Measurements from ENCODE around the gene MBNL1.

DNA sequence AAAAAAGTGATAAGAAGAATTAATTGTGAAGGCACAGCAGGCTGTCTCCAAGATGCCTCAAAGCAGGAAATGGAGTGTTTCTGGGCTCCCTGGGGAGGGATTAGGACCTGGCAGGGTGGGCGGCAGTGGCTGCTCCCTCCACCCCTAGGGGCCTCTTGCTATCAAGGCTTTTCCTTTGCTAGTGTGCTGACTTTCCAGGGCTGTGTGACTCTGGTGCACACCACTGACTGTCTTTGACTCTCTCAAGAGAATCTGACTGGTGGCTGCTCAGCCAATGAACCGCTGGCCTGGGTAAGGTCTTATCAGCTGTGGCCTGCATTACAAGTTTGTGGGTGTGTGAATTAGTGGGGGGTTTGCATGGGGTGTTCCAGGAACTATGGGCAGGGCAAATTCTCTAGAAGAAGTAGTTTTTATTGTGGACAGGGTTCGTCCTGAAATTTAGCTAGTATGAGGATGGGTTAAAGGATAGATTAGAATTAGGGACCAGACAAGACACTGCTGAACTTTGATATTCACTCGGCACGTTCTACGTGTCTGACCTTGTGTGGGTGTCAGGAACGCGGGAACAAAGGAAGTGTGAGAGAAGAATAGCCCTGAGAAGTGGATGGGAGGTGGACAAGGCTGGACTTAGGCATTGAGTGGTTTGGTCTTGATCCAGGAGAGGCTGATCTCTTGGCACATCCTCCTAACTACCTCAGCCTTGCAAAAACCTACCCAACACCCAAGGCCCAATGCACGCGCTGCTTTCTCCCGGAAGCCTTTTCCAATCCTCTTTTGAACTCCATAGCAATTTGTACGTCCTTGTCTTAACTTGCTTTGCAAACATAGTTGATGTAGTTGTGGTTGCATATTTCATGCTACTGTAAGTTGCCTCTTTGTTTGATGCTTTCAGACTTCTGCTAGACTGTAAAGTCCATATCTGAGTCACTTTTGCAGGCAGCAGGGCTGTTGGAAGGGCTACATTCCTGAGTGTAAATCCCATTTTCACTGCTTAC is 29.3 kb downstream of the SIAH2 start:
- PRO-cap: no peak
- RAMPAGE, long total RNA, 2 experiments: no peak in any of the 2 experiments

DNA sequence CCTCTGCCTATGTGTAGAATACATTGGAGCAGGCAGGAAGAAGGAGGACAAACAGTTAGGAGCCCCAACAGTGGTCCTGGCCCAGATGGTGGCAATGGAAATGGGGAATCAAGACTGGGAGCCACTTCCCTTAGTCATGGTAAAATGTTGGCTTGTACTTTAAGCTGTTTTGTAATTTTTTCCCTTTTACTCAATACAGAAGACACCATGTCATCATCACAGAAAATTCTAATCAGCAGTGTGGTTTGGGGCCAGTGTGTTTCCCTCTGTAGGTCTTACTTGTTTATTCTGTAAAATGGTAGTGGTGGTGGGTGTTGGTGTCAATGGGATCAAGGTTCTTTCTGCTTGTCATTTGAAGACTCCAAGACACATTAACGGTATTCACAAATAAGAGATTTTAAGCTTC is 25.1 kb downstream of the SIAH2 start:
- PRO-cap: no peak
- RAMPAGE, long total RNA, 2 experiments: no peak in any of the 2 experiments

DNA sequence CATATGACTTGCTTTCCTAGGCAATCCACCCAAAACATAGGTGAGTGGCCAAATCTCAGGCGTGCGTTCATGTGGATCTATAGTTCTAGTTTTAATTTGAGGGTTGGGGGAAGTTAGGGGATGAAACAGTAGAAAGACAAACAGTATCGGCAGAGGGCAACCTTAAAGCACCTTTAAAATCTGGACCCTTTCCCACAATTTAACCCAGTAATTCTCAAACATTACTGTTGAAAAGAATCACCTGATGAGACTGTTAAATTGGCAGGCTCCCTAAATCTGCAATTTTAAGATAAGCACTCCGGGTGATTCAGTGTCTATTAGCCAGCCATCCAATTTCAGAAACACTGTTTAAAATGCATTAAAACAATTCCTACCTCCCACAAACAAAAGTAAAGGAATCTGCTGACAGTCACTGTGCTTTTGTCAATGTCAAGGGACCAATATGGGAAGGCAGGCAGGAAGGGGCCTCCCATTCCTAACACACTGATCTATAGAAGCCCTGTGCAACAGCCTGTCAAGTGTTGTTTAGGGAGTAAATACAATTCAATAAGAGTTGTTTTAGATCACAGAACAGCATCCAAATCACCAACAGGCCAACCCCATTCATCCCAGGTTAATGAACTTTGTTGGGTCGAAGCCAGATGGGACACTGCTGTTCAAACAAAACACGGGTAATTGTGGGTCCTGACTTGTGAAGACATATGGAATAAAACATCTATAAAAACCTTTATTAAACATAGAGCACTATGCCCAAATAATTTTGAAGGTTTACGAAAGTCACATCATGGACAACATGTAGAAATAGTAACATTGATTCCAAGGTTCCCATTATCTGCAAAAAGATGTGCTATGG is 21.4 kb downstream of the SIAH2 start:
- PRO-cap: no peak
- RAMPAGE, long total RNA, 2 experiments: no peak in any of the 2 experiments

DNA sequence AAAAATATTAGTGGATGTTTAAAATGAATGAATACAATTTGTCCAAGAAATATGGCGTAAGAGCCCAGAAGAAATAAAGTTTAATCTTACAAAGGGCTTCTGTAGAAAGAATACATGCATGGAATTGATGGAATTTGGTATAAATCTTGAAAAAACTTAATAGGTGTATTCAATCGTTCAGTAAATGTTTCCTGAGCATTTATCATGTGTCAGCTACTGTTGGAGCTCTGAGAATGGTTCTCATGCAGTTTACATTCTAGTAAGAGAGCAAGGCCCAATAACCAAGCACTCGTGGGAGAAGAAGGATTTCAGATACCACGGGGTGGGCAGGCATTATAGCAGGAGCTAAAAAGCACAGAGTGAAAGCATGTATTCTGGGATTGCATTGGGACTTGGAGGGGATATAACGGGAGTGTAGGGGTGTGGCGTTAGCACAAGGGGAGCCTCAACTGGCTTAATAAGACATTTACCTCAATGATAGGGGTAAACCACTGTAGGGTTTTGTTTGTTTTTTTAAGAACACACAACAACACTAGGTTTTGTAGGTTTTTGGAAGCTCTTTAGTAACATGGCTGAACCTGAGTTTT is 1.5 kb upstream of the SIAH2 start:
- PRO-cap: no peak
- RAMPAGE, long total RNA, 2 experiments: no peak in any of the 2 experiments

DNA sequence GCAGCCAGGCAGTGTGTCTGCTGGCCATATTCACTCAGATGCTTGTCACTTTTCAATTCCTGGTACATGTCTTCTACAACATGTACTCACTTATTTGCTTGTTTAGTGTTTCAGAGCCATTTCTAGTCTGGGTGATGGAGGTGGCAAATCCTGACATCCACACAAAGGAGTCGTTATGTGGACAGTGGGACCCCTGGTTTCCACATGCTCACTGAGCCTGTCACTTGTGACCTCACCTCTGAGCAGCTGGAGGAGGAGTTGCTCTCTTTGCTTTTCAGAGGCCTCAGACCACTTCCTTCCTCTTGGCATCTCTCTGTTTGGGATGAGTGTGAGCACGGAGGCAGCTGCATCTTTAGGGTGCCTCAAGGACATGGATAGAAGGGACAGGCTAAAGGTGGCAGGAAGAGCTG is 32.0 kb downstream of the GPR171 start:
- PRO-cap: no peak
- RAMPAGE, long total RNA, 2 experiments: no peak in any of the 2 experiments

DNA sequence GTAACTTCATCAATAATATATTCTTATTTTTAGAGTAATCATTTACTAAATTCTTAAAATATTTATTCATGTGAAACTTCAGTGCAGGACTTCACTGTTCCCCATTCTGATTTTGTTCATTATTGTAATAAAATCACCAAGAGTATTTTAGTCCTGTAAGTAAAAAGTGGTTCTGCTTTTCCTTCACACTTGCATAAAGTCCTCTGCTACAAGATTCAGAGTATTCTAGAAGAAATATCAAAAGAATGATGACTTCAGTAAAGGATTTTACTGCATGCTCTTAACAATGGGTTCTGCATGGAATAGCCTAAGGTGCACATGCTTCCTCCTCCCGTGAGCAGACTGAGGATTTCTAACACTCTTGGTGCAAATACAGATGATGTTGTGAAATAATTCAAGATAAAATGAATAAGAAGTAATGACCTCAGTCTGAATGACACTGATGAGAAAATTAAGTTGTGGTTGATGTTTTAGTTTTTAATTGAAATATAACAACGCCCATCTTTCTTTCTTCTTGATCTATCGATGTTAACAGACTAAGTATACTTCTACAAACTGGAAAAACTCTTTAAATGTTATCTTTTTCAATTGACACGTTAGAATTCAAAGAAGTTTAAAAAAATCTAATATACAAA is 75.0 kb upstream of the AADACL2 start:
- PRO-cap: no peak
- RAMPAGE, long total RNA, 2 experiments: no peak in any of the 2 experiments

- PRO-cap: unidirectional peak, minus-strand start at chr3:151889941
- RAMPAGE, long total RNA, 2 experiments: no peak in any of the 2 experiments
Observed at GRCh38 chr3:151889816-151890090, 16.3 kb downstream of the SUCNR1 start.

DNA sequence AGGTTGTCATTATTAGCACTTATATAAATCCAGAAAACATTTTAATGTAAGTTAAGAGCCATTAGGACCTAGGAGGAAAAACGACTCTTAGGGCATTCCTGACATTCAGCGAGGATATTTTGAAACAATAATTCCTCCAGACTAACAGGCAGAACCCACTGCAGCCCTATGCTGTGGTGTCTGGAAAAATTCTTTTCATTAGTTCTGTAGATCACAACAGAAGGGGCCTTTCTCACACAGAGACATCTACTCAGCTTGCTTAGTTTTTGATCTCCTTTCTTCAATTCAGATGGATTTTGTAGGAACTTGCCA is 113.1 kb upstream of the MBNL1 start:
- PRO-cap: no peak
- RAMPAGE, long total RNA, 2 experiments: no peak in any of the 2 experiments

- PRO-cap: no peak
- RAMPAGE, long total RNA, 2 experiments: no peak in any of the 2 experiments
Observed at GRCh38 chr3:152222298-152222837, 46.4 kb upstream of the MBNL1 start.

DNA sequence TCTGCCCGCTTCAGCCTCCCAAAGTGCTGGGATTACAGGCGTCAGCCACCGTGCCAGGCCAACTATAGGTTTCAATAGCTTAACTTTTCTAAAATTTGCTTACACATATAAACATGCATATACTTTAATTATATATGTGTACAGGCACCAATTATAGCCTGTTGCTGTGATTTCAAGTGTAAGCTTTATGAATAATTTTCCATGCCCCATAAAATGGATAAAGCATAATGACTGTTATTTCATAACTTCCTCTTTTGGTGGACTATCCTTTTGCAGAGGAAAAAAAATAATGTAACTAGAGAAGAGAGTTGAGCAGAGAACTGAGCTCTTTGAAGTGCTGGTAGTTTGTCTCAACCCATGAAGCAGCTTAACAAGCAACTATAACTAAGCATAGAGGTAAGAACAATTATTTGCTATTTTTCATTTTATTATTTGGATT is 24.7 kb upstream of the MBNL1 start:
- PRO-cap: unidirectional peak, plus-strand start at position 298 of the sequence
- RAMPAGE, long total RNA, 2 experiments: no peak in any of the 2 experiments

DNA sequence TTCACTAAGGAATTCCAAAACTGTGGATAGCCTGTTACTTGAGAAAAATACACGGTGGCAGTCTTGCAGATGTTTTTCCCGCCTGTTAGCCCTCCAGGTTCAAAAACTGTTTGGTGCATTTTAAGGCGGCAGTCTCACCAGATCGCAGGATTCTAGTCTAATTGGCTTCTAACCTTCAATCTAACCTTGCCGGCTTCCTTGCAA is 544 bp upstream of the MBNL1 start:
- PRO-cap: no peak
- RAMPAGE, long total RNA, 2 experiments: no peak in any of the 2 experiments

- PRO-cap: bidirectional peak, plus-strand start at chr3:152268543, minus-strand start at chr3:152268587; bidirectional peak, plus-strand start at chr3:152268929, minus-strand start at chr3:152268810; bidirectional peak, plus-strand start at chr3:152269130, minus-strand start at chr3:152269203
- RAMPAGE, long total RNA, 2 experiments: start-site peak on the plus strand in 1 of 2 experiments, at chr3:152268859-152269077 at its widest, 85 to 1,194 reads per replicate
Observed at GRCh38 chr3:152268487-152269415, at the start of gene MBNL1. TSS of gene MBNL1 (plus strand) at chr3:152268929.

GRCh38 chr3:152269416-152269771 is 665 bp downstream of the MBNL1 start:
- PRO-cap: bidirectional peak, plus-strand start at chr3:152269675, minus-strand start at chr3:152269546; bidirectional peak, plus-strand start at chr3:152270054, minus-strand start at chr3:152269728
- RAMPAGE, long total RNA, 2 experiments: start-site peak on the plus strand in 1 of 2 experiments, at chr3:152269648-152269677 at its widest, 102 reads per replicate; start-site peak on the minus strand in 1 of 2 experiments, at chr3:152269546-152269565 at its widest, 6 reads per replicate

GRCh38 chr3:152308804-152309833 is 40.4 kb downstream of the MBNL1 start:
- PRO-cap: no peak
- RAMPAGE, long total RNA, 2 experiments: no peak in any of the 2 experiments

DNA sequence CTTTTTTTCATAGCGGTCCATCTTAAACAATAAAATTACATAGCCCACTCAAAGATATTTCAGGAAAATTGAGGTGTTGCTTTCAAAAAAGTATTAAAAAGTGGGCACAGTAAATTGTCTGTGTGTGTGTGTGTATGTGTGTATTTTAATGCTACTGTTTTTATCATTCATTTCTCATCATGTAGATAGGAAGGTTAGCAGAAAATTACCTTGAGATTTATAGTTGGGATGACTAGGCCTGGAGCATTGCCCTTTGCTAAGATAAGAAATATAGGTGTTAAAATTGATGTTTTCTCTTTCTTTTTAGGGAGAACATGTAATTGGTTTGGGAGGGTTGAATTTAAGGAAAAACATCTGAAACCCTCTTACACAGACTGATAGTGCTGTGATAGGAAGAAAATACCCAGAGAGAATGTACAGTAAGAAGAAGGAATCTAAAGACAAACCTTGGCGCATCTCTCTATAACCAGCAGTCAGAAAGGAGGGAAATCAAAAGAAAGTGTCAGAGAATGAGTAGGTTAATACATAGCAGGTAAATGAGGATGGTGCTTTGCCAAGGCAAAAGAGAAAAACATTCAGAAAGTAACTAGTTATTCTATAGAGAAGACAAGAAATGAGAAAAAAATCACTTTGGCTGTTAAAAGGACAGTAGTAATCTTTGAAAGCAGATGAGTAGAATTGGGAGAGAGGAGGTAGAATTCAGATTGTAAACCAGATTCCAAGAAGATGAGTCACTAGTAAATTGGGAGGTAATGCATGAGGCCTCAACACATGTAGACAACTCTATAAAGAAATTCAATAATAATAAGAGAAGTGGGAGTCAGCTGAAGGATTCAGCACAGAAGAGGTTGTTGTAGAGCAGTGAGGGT is 81.1 kb downstream of the MBNL1 start:
- PRO-cap: no peak
- RAMPAGE, long total RNA, 2 experiments: no peak in any of the 2 experiments

- PRO-cap: no peak
- RAMPAGE, long total RNA, 2 experiments: no peak in any of the 2 experiments
Observed at GRCh38 chr3:152360796-152361339, 92.1 kb downstream of the MBNL1 start.

DNA sequence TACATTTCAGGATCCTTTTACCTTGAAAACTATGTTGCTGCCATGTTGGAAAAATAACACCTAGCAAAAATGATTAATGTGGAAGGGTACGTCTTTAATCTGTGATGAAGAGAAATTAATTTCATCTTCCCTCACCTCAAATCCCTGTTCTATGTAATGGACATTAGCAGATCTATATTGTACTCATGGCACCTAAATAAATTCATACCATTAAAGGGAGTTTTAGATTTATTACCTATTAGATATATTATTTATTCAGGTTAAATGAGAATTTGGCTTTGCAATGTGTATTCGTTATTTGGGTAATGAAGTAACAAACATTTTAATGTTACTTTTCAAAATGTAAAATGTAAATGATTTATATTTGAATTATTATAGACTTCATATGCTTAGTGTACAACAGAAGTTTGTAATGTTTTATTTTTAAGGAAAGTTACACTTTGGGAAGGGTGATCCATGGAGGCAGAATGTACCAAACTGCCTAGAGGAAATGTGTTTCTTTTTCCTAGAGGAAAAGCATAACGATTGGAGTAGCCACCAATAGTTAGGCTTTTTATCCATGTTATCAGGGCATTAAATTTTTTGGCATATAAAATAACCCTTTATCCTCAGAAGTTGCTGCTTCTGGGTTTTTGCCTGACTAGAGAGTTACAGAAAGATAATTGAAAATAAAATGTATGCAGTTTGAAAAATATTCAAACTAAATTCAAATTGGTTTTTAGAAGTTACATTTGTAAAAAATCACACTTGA is 115.2 kb downstream of the MBNL1 start:
- PRO-cap: no peak
- RAMPAGE, long total RNA, 2 experiments: no peak in any of the 2 experiments

DNA sequence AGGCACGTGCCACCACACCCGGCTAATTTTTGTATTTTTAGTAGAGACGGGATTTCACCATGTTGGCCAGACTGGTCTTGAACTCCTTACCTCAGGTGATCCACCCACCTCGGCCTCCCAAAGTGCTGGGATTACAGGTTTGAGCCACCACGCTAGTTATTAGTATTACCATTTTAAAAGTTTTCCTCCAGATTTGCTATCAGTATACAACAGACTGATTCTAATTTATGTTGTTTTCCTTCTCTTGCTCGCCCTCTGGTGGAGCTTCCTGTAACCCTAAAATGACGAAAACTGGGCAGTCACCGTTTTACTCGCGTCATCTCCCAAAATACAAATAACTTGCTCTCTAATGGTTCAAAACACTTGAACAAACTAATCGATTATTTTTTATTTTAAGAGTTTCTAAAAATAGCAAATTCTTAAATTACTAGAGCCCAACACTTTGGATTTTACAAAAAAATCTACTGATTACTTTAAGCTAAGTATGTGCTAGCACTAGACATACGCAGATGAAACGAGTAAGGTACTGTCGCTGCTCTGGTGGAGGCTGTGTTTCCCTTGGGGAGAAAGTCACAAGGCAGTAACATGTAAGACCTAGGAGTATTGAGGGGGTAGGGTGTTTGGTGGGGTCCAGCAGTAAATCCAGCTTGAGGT is 203.3 kb downstream of the MBNL1 start:
- PRO-cap: no peak
- RAMPAGE, long total RNA, 2 experiments: no peak in any of the 2 experiments

DNA sequence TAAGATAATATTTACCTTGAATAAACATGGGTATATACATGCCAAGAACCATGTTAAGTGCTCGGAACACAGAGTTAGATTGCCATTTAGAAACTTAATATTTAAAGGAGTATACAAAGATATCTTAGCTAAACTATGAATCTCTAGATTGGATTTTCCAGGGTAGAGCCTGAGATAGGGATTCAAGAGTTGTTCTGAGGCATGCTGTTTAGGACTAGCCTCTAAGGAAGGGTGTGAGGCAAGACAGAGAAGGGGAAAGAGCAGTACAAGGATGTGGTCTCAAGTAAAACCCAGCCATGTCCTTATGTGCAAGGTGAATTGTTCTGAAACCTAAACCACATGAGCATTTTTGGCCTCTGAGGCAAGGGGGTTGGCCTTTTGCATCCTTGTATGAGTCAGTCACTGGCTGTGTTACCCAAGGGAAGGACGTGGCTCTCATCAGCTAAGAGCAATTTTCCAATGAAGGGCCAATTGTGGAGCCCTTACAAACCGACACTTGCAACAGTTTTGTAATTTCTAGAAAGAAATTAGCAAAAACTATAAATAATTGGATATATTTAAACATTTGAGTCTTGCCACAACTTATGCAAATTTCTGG is 98.0 kb upstream of the P2RY1 start:
- PRO-cap: no peak
- RAMPAGE, long total RNA, 2 experiments: no peak in any of the 2 experiments

DNA sequence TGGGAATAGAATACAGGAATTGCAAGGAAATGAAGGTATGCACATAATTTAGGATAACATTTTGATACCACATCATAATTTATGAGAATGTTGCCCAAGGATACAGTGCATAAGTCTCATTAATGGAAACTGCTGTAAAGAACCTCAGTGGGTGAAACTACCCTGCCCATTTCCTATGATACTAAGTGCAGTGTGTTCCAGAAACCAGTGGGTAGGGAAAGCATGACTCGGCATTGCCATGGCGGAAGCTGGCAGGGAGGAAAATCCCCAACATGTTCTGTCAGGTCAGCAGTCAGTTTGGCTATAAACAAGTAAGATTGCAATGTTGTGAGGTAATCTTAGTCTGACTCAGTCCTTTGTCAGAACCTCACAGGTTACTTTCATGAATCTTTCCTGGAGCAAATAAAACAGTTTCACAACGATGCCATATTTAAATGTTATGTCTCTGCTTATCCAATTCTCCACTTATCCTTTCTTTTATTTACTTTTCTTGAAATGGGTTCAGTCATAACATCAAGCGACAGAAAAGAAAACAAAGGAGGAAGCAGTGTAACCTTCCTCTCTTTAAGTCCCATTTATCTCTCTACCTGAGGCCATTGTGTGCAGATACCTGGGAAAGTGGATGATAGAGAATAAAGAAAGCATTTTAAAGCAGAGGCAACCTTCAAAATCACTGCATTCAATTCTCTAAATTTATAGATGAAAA is 23.3 kb upstream of the RAP2B start:
- PRO-cap: unidirectional peak, minus-strand start at position 175 of the sequence
- RAMPAGE, long total RNA, 2 experiments: no peak in any of the 2 experiments

Data from body of pancreas (tissue), 2 donors.